Right lobe of liver (tissue), 4 donors: Measurements from ENCODE around the genes ZNF317 and COL5A3.

- PRO-cap, 4 experiments, result peak in 4 of 4 experiments; most common plus-strand start chr19:9140397 (in 4); most common minus-strand start chr19:9140312 (in 4)
- RAMPAGE, long total RNA, 2 experiments, result start-site peak on the plus strand in 2 of 2 experiments, at chr19:9140413-9140432 at its widest, 39 to 72 reads per replicate
These were observed at the start of gene ZNF317 for GRCh38 chr19:9140156-9140962. Gene ZNF317 (plus strand): TSS chr19:9140397.

DNA sequence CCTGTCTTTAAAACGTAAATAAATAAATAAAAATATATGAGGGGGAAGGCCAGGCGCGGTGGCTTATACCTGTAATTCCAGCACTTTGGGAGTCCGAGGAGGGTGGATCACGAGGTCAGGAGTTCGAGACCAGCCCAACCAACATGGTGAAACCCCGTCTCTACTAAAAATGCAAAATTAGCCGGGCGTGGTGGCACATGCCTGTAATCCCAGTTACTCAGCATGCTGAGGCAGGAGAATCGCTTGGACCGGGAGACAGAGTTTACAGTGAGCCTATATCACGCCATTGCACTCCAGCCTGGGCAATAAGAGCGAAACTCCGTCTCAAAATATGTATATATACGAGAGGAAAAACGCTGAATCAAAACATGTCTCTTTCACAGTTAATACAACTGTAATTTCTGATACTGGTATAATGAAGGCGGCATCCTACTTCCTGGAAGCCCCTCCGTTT is 903 bp downstream of the ZNF846 start:
- PRO-cap, 4 experiments, result no peak in any of the 4 experiments
- RAMPAGE, long total RNA, 2 experiments, result no peak in any of the 2 experiments

- PRO-cap, 4 experiments, result no peak in any of the 4 experiments
- RAMPAGE, long total RNA, 2 experiments, result no peak in any of the 2 experiments
These were observed 4.1 kb downstream of the COL5A3 start for GRCh38 chr19:10005898-10006868.

DNA sequence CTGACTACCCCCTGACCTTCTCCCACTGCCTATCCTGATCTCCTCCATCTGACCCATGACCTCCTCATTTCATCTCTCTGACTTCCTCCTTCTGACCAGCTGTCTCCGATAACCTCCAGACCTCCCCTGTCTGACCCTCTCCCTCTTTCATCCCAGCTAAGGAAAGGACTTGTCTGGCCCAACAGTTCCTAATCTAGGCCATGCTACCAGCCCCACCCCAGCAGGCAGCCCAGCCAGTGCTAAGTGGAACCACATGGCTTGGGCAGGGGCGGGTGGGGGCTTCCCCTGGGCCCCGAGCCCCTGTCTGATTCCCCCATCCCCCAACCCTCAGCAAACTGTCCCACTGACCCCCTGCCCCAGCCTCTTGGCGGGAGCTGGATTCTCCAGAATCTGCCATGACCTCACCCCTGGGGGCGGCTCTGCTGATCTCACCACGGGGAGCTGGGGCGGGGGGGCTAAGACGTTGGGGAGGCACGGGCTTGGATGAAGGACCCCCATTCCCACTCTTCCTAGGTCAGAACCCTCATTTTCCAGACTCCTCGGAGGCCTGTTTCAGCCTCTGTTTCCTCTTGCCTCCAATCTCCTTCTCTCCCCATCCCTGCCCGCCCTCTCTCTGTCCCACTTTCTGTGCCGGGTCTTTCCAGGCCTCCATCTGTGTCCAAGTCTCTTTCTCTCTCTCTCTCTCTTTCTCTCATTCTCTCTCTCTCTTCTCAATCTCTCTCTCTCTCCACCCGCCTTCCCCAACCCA is 2.9 kb downstream of the COL5A3 start:
- PRO-cap, 4 experiments, result no peak in any of the 4 experiments
- RAMPAGE, long total RNA, 2 experiments, result no peak in any of the 2 experiments

GRCh38 chr19:10009262-10009541 is 1.1 kb downstream of the COL5A3 start:
- PRO-cap, 4 experiments, result no peak in any of the 4 experiments
- RAMPAGE, long total RNA, 2 experiments, result no peak in any of the 2 experiments

DNA sequence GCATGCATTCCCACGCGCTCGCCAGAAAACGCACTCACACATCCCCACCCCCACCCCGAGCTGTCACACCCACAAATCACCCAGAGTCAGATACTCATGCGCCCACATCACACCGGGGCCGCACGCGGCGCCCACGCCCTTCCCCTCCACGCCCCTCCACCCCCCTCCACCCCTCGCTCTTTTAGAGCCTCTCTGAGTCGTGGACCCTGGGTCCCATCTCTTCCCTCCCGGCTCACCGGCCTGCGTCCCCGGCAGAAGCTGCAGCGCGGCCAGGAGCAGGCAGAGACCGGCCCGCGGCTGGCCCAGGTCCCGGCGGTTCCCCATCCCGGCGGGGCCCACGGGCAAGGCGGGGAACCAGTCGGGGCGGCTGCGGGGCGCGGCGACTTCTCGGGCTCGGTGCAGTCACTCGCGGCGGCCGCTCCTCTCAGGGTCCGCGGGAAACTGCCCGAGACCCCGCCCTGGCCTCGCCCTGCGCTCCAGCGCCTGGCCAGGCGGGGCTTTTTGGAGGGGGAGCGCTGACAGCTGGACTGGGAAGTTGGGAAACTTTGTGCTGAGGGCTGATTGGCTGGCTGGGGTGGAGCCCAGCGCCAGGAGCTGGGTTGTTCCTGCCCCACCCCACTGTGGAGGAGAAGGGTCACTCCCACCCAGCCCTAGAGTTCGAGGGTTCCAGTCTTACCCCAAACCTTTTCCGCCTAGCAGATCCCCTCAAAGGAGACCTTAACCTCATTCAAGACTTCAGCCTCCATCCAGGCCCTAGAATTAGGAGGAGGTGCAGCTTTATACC is at the start of gene COL5A3:
Gene COL5A3, minus strand, starts transcription at position 443 of the 784 bp plus-strand sequence.
- PRO-cap, 4 experiments, result peak in 3 of 4 experiments; most common minus-strand start position 443 of the sequence (in 3)
- RAMPAGE, long total RNA, 2 experiments, result no peak in any of the 2 experiments

DNA sequence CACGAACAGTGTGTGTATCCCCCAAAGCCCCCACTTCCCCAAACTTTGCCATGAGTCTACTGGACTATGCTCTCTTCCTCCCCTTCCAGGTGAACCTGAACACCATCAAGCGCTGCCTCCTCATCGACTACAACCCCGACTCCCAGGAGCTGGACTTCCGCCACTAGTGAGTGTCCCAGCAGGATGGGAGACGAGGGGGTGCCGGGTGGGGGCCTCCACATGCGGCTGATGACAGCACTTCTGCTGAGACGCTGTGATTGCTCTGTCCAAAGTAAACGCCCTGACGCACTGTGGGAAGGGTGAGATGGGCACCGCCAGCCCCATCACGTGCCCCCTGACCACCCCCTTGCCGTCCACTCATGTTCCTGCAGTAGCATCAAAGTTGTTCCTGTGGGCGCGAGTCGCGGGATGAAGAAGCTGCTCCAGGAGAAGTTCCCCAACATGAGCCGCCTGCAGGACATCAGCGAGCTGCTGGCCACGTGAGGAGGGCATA is 1.9 kb upstream of the P2RY11 start:
- PRO-cap, 4 experiments, result no peak in any of the 4 experiments
- RAMPAGE, long total RNA, 2 experiments, result no peak in any of the 2 experiments

DNA sequence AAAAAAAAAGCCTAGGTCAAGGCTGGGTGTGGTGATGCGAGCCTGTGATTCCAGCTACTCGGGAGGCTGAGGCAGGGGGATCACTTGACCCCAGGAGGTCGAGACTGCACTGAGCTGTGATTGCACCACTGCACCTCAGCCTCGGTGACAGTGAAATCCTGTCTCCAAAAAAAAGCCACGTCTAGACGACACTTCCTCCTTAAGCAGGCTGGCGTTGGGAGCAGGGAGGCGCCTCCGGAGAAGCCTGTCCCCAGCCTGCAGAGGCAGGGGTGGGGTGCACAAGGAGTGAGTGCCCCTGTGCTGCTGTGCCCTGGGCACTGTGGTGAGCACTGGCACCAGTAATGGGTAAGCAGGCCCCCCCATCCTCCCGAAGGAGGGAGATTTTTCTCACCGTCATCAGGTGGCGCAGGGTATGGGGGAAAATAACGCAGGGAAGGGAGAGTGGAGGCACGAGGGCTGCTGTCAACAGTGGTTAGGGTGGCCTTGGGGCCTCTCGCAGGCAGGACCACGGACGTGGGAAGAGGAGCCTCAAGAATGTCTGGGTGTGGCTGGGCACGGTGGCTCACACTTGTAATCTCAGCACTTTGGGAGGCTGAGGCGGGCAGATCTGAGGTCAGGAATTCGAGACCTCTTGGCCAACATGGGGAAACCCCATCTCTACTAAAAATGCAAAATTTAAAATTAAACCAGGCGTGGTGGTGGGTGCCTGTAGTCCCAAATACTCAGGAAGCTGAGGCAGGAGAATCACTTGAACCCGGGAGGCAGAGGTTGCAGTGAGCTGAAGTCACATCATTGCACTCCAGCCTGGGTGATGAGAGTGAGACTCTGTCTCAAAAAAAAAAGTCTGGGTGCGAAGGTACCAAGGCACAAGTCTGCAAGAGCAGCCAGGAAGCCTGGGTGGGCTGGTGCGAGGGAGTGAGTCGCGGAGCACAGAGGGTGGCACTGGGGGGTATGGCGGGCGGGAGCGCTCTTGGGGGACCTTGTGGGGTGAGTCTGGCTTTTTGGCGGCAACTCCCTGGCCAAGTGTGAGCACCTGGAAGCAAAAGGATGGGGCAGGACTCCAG is 950 bp downstream of the P2RY11 start:
- PRO-cap, 4 experiments, result peak in 2 of 4 experiments; most common plus-strand start position 260 of the sequence (in 1)
- RAMPAGE, long total RNA, 2 experiments, result no peak in any of the 2 experiments

GRCh38 chr19:10135130-10135984 is 15.7 kb upstream of the EIF3G start:
- PRO-cap, 4 experiments, result no peak in any of the 4 experiments
- RAMPAGE, long total RNA, 2 experiments, result no peak in any of the 2 experiments

- PRO-cap, 4 experiments, result no peak in any of the 4 experiments
- RAMPAGE, long total RNA, 2 experiments, result no peak in any of the 2 experiments
These were observed 9.3 kb upstream of the MRPL4 start for GRCh38 chr19:10242687-10243200.

- PRO-cap, 4 experiments, result peak in 2 of 4 experiments; most common plus-strand start chr19:10284227 (in 2)
- RAMPAGE, long total RNA, 2 experiments, result start-site peak on the plus strand in 1 of 2 experiments, at chr19:10284621-10284651 at its widest, 114 reads per replicate
These were observed 2.7 kb upstream of the ICAM4 start for GRCh38 chr19:10283757-10284682.

DNA sequence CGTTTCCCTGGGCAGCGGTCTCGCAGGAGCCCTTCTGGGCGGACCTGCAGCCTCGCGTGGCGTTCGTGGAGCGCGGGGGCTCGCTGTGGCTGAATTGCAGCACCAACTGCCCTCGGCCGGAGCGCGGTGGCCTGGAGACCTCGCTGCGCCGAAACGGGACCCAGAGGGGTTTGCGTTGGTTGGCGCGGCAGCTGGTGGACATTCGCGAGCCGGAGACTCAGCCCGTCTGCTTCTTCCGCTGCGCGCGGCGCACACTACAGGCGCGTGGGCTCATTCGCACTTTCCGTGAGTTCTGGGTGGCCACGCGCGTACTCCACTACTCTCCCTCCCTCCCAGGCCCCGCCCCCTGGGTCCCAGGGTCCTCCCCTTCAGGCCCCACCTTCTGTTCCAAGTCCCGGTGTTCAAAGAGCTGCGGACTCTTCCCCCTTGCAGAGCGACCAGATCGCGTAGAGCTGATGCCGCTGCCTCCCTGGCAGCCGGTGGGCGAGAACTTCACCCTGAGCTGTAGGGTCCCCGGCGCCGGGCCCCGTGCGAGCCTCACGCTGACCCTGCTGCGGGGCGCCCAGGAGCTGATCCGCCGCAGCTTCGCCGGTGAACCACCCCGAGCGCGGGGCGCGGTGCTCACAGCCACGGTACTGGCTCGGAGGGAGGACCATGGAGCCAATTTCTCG is 1.4 kb downstream of the ICAM5 start:
- PRO-cap, 4 experiments, result peak in 4 of 4 experiments; most common plus-strand start position 431 of the sequence (in 3); most common minus-strand start position 294 of the sequence (in 4)
- RAMPAGE, long total RNA, 2 experiments, result no peak in any of the 2 experiments

GRCh38 chr19:10305433-10305843 is 10.4 kb downstream of the FDX2 start:
- PRO-cap, 4 experiments, result no peak in any of the 4 experiments
- RAMPAGE, long total RNA, 2 experiments, result no peak in any of the 2 experiments

DNA sequence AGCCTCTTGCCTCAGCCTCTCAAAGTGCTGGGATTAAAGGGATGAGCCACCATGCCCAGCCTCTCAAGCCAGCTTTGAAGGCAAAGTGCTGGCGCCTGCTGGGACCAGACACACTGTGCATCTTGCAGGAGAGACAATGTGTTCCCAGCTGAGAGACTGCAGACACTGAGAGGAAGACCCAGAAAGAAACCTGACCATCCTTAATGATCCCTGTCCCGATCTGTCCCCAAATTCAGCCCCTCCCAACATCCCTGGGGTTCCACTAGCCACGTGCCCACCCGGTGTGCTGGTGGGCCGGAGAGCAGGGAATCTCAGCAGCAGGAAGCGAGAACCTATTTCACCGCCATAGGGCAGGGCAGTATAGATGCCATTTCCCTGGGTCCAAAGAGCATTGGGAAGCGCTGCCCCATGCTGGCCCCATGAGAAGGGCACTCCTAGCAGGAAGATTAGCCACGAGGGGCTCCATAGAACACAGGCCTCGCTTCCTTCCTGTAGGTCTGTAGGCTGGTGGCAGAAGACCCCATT is 1.0 kb downstream of the RAVER1 start:
- PRO-cap, 4 experiments, result no peak in any of the 4 experiments
- RAMPAGE, long total RNA, 2 experiments, result no peak in any of the 2 experiments

DNA sequence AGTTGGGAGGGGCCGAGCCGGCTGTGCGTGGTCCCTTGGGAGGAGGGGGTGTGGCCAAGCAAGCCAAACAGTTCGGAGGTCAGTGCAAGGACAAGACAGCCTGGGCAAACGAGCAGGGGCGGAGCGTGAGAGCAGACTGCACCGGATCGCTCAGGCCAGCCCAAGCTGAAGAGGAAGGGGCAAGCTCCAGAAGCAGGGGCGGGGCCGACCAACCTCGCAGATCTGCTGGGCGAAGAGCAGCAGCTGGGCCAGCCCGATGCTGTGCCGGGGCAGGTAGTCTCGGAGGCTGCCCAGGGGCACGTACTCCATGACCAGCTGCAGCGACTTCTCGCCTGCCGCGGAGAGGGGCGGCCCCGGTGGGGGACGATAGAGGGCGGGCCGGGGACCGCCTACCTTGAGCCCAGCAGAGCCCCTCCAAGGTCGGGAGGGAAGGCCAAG is 13.9 kb upstream of the ICAM3 start:
- PRO-cap, 4 experiments, result peak in 4 of 4 experiments; most common plus-strand start position 107 of the sequence (in 2); most common minus-strand start position 140 of the sequence (in 2)
- RAMPAGE, long total RNA, 2 experiments, result no peak in any of the 2 experiments

DNA sequence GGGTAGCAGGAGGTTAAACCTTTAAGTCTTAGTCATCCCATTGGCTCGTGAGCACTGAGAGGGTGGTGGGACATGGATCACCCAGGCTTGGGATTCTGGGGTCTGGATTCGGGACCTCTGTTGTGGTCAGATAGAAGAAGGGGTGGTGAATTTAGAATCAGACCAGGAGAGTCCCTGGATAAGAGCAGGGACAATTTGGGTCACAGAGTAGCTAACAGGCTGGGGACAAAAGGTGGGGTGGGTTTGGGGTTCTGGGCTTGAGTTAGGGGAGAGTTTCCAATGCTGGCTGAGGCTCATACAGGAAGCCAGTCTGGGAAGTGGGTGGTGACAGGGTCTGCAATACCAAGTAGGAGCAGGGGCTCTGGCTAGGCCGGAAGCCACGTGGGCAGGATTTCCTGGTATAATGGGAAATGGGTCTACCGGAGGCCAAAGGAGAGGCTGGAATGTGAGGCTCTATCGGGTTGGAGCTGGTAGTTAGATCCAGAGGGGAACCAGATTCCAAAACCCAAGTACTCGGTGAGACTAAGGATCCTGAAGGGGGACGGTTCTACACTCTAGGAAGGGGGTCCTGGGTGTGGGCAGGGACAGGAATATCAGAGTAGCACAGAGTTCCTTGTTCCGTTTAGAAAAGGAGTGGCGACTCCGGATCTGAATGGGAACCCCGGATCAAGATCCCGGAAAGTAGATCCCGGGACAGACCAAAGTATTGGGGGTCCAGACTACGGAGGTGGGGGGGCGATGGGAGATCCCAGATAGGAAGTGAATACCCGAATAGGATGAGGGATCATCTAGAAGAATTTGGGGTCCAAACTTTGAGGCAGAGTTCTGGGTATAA is 898 bp downstream of the CDC37 start:
- PRO-cap, 4 experiments, result peak in 3 of 4 experiments; most common plus-strand start position 429 of the sequence (in 2); most common minus-strand start position 297 of the sequence (in 1)
- RAMPAGE, long total RNA, 2 experiments, result no peak in any of the 2 experiments

GRCh38 chr19:10461214-10462046 is 41.1 kb downstream of the PDE4A start:
- PRO-cap, 4 experiments, result no peak in any of the 4 experiments
- RAMPAGE, long total RNA, 2 experiments, result no peak in any of the 2 experiments

DNA sequence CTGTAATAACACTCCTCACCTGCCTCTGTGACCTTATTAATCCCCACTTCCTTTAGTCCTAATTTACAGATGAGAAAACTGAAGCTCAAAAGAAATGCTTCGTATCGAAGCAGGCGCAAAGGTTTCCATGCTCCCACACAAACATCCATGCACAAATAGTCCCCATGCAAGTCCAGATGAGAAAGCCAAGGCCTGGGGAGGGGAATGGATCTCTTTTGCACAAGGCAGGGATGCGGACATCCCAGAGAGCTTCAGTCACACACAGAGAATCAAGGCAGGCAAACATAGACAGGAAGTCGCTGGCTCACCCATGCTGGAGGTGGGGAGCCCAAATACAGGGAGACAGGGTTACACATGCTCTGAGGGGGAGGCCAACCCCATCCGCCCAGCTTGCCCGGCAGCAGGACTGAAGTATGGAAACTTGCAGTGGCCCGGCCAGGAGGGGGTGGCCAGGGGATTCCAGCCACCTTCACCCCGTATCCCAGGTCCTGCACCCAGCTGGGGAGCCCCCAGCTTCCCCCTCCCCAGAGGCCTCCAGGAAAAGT is 442 bp downstream of the S1PR5 start:
- PRO-cap, 4 experiments, result no peak in any of the 4 experiments
- RAMPAGE, long total RNA, 2 experiments, result no peak in any of the 2 experiments

GRCh38 chr19:10548283-10548918 is 4.7 kb downstream of the ATG4D start:
- PRO-cap, 4 experiments, result no peak in any of the 4 experiments
- RAMPAGE, long total RNA, 2 experiments, result no peak in any of the 2 experiments

DNA sequence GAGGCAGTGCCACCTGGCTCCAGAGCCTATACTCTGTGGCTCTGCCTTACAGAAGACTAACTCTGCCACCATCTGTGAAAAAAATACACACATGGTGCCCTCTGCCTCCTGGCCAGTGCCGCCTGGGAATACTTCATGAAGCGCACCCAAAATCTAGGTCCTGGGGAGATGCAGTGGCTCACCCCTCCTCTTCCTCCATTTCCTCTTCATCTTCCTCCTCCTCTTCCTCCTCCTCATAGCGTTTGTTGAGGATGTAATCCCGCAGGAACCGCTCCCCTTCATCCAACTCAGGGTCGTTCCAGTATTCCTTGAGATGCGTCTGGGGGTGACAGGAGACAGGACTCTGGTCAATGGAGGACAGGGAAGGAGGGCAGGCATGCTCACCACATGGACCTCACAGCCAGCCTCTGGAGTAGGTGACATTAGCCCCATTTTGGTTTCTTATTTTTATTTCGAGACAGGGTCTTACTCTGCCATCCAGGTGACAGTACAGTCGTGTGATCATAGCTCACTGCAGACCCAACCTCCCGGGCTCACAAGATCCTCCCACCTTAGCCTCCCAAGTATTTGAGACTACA is 5.6 kb downstream of the KRI1 start:
- PRO-cap, 4 experiments, result no peak in any of the 4 experiments
- RAMPAGE, long total RNA, 2 experiments, result no peak in any of the 2 experiments